Kidney (tissue), 2 donors: ENCODE results near the gene ONECUT2.

DNA sequence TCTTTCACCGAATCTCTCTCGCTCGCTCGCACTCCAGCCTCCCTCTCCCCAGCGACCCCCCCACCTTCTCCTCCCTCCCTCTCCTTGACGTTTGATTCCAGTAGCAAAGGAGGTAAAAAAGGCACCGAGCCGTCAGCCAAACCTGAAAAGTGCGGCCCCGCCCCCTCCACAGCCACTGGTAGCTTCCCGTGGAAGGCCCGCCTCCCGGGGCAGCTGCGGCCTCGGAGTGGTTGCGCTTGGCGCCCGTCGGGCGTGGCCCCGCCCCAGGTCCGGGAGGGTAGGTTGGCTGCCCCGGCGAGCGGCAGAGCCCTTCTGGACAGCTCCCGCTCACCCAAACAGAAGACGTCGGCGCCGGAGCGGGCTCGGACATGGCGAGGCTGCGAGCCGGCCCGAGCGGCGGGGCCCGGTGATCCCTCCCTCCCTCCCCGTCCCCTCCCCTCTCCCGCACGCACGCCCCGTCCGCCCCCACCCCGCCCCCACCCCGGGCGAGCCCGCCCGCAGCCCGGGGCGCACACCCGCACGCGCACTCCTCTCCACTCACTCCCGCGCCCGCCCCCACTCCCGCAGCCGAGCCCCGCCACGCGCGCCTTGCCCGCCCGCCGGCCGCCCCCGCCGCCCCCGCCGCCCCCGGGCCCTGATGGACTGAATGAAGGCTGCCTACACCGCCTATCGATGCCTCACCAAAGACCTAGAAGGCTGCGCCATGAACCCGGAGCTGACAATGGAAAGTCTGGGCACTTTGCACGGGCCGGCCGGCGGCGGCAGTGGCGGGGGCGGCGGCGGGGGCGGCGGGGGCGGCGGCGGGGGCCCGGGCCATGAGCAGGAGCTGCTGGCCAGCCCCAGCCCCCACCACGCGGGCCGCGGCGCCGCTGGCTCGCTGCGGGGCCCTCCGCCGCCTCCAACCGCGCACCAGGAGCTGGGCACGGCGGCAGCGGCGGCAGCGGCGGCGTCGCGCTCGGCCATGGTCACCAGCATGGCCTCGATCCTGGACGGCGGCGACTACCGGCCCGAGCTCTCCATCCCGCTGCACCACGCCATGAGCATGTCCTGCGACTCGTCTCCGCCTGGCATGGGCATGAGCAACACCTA is at the start of gene ONECUT2:
ONECUT2 (plus strand) TSS at position 304 of the 1,089 bp plus-strand sequence.
- PRO-cap = unidirectional peak, plus-strand start at position 338 of the sequence
- RRBS = 3% methylated on average over 40 of the region's 125 CpGs

GRCh38 chr18:57441312-57442158 is 6.4 kb downstream of the ONECUT2 start:
- PRO-cap = no peak
- RRBS = 2% methylated on average over 6 of the region's 56 CpGs

DNA sequence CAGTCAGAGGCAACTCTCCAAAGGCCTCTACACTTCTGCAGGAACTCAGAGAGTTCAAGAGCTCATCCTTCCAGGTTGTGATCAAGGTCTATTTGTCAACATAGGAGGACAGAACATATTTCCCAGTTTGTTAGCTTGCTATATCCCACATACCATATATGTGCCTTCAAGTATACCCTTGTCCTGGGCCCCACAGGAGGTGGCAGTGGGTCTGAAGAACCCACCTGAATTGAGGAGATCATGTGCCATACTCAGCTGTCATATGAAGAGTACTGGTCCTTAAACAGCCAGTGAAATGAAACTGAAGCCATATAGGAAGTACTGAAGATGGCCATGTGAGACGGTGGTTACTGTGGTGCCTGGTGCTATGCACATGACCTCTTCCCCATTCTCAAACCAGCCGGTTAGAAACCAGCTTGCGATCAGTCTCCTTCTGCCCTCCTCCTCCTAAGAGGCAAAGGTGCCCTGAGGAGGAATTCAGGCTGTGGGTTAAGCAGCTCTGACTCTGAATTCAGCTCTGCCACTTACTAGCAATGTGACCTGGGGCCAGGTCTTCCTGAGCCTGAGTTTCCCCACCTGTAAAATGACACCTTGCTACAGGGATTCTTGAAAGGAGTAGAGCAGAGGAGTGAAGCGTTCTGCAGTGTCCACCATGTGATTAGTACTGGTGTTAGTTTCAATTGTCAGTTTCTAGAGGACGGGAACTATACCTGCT is 5.3 kb downstream of the FECH start:
- PRO-cap = no peak
- RRBS = no CpG with 5 or more reads among the region's 5 CpGs

DNA sequence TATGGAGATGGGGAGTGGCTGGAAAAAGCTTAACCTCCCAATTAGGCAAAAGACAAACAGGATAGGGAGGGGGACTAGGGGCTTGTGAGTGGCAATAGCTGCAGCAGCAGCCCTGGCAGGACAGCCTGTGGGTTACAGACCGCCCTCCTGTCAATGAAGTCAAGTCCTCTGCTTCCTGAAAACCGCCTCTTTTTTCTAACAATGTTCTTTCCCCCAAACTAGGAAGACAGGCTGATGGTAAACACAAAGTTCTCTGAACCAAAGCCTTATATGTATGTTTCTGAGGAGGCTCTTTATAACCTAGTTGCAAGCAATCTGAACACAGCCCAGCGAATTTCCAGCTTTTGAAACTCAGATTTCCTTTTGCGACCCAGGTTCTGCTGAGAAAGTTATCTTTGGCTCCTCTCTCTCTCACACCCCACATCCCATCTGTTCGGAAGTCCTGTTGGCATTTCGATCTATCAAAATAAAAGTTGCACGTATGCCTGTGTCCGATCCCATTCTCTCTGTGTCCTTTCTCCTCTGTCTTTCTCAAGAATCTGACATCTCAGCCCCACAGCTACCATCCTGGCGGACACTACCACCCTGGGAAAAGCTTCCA is 10.2 kb downstream of the ATP8B1 start:
- PRO-cap = no peak
- RRBS = no CpG with 5 or more reads among the region's 9 CpGs

DNA sequence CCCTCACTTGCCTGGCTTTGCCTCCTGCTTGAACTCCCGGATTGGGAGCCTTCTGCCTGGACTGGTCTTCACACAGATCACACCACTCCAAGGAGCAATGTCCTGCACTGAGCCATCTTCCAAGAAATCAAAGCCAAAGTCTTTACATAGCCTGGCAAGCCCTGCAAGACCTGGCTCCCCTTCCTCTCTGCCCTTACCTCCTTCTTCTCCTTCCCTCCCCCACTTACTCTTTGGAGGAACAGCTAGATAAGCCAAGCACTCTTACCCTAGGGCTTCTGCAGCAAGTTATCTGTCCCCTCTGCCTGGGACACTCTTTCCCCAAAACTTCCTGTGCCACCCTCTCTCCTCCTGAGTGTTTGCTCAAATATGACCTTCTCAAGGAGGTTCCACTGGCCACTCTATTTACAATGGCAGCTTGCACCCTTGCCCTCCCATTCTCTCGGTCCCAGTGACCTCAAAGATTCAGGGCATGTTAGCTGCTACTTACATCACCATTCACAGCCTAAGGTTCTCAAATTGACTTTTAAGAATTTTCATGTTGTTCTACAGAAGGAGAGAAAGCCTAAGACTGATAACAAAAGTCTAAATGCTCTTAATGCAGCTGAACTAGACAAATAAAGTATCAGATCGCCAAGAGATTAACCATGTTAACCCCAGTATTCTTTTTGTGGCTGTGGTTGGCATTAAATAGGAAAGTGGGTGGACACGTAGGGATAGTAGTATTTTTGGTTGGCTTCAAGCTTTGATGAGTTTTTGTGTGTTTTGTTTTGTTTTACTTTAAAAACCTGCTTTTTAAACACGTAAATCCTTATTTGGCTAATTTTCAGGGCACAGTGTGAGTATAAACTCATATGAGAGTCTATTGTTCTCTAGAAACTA is 9.5 kb downstream of the ATP8B1 start:
- PRO-cap = no peak
- RRBS = no CpG with 5 or more reads among the region's 5 CpGs

DNA sequence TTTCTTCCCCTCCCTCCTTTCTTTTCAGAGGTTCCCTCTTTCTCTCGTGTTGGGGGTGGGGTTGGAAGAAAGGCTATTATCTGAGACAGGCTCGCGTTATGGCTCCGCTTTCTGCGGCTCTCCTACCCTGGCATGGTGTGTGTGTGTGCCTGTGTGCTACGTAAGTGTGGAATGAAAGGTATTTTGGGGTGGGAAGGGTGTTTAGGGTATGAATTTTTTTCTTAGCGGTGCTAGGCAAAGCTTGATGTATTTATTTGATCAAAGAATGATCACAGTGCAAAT is 1.8 kb downstream of the NEDD4L start:
- PRO-cap = no peak
- RRBS = no CpG with 5 or more reads among the region's 7 CpGs

DNA sequence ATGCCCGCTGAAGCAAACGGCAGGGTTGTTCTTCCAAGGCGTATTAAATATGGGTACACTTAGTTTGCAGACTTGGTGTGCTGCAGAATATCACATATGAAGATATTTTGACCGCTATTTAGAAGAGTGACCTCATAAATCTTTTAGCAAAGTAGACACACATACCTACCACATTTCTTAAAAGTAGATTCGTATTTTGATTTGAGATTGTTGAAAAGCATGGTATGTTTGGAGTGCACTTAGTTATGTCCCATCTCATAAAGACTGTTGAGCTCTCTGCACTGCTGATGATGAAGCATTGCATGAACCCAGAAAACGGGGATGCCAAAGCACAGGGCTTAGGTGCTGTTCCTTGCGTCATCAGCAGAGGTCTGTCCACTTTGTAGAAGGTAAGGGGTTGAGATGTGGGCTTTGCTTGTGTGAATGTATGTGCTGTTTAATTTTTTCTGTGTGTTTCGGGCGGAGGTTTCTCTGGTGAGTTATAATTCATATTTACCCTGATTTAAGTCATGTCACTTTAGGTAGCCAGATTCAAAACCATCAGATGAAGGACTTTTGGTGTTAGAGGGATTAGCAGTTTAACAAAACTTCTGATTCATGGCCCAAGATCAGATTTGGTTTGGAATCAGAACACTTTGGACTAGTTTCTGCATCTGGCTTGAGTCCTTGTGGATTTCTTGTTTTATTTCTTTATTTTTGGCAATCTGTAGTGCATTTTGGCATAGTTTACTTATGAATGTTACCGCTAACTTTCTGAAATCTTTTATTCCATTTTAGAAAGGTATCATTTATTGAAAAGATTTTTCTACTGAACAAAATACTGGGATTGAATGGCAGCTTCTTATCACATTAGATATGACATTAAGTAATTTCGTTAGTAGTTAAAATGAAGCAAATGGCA is 3.3 kb downstream of the NEDD4L start:
- PRO-cap = no peak
- RRBS = no CpG with 5 or more reads among the region's 11 CpGs

- PRO-cap = no peak
- RRBS = no CpG with 5 or more reads among the region's 3 CpGs
Measured at GRCh38 chr18:58080370-58080875, 36.4 kb downstream of the NEDD4L start.

DNA sequence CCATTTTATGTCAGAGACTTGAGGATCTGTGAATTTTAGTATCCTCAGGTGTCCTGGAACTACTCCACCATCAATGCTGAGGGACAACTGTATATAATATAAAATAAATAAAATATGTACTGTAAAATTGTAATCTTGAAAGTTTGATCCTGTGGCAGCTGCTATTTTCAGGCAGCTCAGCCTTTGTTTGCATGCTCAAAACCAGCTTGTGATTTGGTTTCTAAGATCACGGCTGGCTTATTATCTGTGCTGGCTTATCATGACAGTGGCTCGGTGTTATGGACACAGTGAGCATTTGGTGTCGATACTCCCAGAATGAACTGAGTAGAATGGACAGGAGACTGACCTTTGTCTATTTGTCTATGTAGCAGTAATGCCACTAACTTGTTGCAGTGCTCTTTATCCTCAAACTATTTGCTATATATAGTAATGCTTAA is 58.8 kb downstream of the NEDD4L start:
- PRO-cap = no peak
- RRBS = no CpG with 5 or more reads among the region's 3 CpGs

- PRO-cap = bidirectional peak, plus-strand start at chr18:58223011, minus-strand start at chr18:58222979
- RRBS = 33% methylated on average over 1 of the region's 3 CpGs
Measured at GRCh38 chr18:58222418-58223213, 178.6 kb downstream of the NEDD4L start.

DNA sequence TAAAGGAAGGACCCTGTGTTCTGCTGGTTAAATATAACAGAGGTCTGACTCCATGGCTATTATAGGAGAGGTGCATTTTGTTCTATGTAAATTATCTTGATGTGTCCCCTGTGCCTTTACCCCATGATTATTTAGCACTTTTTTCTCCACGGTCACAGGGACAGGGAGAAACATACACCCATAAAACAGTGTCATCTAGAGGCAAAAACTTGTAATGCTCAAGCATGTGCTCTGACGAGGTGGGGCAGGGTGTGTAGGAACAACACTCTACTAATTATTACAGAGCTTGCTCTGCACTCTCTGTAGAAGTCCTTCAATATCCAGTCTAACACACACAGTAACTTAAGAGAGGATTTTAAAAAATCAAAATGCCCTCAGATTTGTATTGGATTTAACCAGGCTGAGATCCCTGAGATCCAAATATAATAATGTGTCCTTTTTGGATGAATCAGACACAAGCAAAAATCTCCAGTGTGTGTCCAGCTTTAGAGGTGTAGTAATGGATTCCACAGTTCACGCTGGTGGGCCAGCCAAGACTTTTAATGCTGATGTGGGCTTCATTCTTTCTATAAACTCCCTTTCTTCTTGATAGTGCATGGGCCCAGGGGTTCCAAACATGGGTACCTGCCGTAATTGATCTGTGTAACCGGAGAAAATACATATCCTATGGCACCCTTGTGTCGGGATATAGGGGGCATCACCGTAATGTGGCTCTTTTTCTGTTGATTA is 188.1 kb downstream of the NEDD4L start:
- PRO-cap = no peak
- RRBS = no CpG with 5 or more reads among the region's 7 CpGs

DNA sequence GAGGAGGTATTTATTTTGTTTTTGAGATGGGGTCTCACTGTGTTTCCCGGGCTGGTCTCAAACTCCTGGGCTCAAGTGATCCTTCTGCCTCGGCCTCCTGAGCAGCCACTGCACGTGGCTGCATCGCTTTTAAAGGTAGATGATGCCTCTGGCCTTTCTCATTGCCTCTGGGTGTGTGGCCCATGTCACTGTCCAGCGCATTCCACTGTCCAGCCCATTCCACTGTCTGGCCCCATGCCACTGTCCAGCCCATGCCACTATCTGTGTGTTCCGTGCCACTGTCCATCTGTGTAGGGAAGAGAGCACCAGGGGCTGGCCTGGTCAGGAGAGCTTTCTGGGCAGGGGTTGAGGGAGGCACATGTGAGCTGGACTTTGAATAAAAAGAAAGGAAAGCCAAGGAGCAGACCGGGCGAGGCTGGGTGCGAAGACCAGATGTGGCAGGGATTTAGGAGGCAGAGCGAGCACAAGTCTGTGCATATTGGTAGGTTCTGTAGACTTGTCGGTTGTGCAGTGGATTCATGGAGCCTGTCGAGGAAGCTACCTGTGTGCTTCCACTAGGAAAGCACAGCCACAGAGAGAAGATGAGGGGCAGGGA is 236.1 kb downstream of the NEDD4L start:
- PRO-cap = no peak
- RRBS = no CpG with 5 or more reads among the region's 12 CpGs

DNA sequence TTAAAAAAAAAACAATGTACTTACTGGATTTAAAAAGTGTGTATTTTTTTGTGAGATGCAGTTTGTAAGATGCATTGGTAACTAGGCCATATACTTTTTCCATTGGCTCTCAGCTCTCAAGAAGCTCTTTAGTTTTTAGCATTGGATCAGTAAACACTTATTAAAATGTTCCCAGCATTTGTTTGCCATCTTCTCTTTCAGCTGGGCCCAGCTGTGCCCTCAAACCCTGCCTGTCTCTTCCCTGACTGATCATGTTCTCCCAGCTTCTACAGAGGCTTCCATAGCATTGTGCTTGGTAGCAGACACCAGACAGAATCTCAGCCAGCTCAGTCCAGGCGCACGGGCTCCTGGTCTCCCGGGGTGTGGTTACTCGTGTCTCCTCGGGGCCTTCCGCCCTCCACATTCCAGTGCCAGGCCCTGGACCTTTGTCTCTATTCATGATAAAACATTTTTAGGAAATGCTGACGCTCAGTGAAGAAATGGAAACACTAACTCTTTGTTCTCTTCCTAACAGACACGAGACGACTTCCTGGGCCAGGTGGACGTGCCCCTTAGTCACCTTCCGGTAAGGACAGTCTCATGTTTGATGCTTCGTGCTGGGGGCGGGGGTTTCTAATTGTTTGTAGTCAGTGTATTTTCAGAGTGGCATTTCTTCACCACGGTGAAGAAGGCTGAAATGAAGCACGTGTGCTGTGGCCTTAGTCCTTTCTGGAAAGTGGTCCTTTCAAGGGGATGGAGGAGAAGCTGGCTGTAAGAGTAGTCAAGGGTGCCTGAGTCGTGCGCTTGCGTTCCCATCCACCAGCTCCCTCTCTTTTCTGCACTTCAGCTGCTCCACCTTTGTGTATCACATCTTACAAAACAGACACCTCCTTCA is 271.7 kb downstream of the NEDD4L start:
- PRO-cap = no peak
- RRBS = 87% methylated on average over 2 of the region's 18 CpGs

- PRO-cap = no peak
- RRBS = no CpG with 5 or more reads among the region's 10 CpGs
Measured at GRCh38 chr18:58450604-58451583, 178.0 kb downstream of the ALPK2 start.

GRCh38 chr18:58567031-58568242 is 61.5 kb downstream of the ALPK2 start:
- PRO-cap = no peak
- RRBS = no CpG with 5 or more reads among the region's 21 CpGs

DNA sequence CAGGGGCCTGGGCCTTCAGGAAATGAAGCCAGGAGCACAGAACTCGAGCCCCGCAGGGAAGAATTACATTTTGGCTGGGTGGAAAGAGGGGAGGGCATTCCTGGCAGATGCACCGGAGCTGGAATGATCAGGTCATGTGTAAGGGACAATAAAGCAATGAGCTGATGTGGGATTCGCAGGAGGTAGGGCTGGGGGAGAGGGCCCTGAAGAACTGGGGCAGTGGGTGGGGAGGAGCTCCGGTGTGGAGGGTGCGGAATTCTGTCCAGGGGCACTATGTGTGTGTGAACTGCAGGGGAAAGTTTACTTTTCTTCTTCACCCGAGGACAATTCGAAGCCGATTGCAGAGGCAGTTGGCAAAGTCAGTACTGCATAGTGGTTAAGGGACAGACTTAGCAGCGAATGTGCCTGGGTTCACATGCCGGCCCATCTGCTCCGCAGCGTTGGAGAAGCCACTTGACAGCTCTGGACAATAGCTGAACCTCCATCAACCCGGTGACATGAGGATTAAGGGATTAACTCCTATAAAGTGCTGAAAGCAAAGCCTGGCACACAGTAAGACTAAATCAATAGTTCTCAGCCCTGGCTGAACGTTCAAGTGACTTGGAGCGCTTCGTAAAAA is 36.4 kb downstream of the ALPK2 start:
- PRO-cap = no peak
- RRBS = 72% methylated on average over 6 of the region's 17 CpGs

GRCh38 chr18:58996805-58997332 is 132.2 kb downstream of the ZNF532 start:
- PRO-cap = no peak
- RRBS = no CpG with 5 or more reads among the region's 13 CpGs

DNA sequence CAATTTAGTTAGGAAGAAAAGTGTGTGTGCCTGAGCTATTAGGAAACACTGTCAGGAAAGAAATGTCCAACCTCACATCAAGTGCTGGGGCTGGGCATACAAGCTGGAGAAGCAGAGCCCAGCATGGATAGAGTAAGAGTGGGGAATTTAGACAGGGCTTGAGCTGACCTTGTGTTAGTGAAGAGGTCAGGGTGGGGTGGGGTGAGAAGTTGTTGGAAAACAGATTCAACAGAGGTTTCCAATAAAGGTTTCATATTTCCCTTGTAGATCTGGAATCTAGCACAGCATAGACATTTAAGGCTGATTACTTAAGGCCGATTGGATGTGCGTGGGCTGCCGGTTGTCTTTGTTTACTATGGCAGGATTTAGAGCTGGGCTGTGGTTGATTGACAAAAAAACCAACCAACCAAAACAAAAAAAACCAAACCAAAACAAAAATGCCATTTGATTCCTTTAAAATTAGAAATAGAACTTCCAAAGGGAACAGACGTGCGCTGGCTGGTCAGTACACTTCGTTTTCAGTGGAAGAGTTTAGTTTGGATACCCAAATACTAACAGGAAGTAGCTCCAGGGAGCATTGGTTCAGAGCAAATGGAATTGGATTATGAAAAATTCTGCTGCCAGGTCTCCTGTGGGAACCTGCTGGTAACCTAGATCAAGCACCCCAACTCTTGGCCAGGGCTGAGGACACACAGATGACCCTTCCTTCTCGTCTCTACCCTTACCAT is 114.8 kb upstream of the SEC11C start:
- PRO-cap = no peak
- RRBS = no CpG with 5 or more reads among the region's 7 CpGs

- PRO-cap = no peak
- RRBS = no CpG with 5 or more reads among the region's 5 CpGs
Measured at GRCh38 chr18:59550334-59550677, 146.9 kb downstream of the CCBE1 start.

- PRO-cap = no peak
- RRBS = no CpG with 5 or more reads among the region's 11 CpGs
Measured at GRCh38 chr18:59881652-59882846, 17.7 kb upstream of the PMAIP1 start.